Bronchus fibroblast of lung (primary cell): ENCODE data around the genes CALCOCO1 and COPZ1.

DNA sequence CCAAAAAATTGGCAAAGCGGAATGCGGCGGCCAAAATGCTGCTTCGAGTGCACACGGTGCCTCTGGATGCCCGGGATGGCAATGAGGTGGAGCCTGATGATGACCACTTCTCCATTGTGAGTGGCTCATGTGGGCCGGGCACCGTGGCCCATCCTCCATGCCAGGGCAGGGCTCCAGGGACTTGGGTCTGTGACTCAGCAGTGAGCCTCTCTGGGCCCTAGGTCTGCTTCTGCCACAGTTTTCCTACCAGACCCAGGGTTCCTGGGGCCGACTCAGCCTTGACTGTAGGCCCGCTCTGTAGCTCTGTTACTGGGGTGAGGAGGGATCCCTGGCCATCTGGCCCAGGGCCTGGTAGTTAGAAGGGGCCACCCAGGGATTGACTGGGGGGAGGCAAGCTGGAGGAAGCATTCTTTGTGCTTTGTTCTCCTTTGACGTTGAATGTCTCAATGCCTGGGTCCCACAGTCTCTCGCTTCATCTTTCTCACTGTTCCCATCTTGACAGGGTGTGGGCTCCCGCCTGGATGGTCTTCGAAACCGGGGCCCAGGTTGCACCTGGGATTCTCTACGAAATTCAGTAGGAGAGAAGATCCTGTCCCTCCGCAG lies 2.0 kb downstream of the NPFF start:
- RAMPAGE, long total RNA = no peak

- RAMPAGE, long total RNA = no peak
These were observed 31.2 kb upstream of the NPFF start for GRCh38 chr12:53538379-53538959.

DNA sequence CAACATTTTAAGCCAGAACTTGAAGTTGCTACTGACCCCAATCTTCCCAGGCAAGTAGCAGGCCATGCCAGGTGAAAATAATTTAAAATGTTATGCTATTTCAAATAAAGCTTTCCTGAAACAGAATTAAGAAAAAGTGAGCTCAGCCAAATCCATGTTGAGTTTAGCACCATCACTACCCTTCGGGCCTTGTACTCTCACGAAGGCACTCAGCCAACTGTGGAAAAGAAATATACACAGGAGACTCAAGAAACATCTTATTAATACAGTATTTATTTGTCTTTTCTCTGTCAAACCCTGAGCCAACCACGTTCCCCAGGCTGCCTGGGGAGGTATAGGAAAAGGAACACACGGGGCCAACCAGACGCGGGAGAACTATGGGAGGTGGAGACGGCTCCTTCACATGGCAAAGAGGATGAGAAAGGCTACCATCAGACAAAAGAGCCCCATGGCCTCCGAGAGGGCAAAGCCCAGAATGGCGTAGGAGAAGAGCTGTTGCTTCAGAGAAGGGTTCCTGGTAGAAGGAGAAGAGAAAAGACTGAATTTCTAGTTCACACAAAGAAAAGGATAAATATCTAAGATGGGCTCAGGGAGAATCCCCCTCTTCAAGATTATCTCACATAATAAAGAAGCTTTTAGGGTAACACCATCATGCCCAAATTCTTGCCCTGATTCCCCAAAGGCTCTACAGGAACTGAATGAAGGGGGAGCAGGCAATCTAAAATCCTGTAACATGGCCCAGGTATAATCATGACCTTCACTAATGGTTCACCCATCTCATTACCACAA lies 10.8 kb downstream of the ATP5MC2 start:
- RAMPAGE, long total RNA = no peak

DNA sequence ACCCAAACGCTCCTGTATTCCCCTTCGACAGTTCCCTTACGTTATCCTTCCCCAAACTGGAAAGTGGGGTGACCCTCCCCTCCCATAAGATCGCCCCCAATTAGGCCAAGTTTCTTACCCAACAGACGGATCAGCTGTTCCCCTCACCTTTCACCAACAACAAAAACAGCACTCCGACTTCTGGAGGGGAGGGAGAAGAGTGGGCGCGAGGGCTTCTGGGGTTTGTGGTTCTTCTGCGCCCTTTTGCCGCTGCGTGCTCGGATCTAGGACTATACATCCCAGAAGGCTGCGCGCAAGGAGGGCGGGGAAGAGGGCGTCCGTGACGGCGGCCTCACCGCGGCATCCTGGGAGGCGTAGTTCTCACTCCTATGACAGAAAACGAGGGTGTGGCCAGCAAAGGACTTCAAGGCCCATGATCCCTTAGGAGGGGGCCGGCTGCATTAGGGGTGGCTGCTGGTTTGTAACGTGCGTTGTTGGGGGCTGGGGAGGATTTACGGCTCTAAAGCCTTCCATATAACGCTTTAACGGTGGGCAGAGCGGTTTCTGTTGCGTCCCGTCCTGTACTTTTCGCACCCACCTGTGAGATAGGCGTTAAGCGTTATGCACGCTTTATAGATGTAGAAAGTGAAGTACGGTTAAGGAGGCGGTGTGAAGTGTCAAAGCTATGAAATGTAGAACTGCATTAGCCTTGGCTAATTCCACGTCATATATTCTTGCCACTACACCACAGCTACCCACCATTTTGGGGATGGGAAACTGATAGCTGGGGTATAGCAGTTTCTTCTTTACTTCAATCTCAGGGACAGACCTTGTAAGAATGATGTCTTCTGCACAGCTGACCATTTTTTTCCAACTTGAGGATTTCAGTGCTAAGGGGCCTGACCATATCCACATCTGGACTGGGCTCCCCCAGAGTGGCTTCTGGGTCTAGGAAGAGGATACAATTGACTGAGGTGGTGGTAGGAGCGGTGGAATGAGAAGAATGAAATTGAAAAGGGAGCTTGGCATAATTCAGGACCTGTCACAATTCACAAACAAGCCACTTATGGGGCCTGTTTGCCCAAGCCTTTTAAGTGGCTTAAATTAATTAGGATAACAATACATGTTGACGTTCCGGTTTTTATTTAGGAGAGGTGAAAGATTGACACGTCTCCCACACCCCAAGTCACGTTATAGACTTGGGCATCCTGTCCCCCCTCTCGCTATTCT lies at the start of gene CALCOCO1:
TSS of gene CALCOCO1 (minus strand) at position 167 of the 1,209 bp plus-strand sequence.
- RAMPAGE, long total RNA = no peak

GRCh38 chr12:53738478-53739515 lies 11.5 kb upstream of the CALCOCO1 start:
- RAMPAGE, long total RNA = no peak

- RAMPAGE, long total RNA = no peak
These were observed 964 bp downstream of the HOXC13 start for GRCh38 chr12:53939437-53940152.

DNA sequence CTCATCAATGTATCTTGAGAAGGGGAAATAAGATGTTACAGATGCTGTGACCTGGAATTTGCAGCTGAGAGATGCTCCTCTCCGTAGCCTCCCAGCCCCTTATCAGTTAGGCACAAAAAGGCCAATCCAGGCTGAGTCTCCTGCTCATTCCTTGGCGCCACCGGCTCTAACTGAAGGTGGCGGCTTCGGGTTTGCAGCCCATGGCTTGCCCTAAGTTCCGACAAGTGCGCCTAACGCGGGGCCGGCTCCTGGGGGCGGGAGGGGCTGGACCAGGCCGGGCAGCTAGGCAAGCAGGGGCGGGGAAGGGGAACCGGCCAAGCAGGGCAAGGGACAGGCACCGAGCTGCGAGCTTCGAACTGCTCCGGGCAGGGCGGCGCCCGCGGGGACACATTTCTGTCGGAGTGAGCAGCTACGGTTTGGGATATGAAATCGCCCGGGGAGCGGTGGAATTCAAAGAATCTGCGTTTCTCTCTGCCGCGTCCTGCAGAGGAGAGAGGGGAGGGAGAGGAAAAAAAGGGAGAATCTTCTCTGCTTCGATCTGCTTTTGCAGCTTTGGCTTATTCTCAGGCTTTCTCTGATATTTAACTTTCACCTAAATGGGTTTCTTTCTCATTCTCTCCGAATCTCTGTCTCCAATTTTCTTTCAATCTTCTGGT lies 1.7 kb upstream of the HOXC12 start:
- RAMPAGE, long total RNA = no peak

GRCh38 chr12:53961388-53962072 lies 6.8 kb downstream of the HOXC12 start:
- RAMPAGE, long total RNA = no peak

DNA sequence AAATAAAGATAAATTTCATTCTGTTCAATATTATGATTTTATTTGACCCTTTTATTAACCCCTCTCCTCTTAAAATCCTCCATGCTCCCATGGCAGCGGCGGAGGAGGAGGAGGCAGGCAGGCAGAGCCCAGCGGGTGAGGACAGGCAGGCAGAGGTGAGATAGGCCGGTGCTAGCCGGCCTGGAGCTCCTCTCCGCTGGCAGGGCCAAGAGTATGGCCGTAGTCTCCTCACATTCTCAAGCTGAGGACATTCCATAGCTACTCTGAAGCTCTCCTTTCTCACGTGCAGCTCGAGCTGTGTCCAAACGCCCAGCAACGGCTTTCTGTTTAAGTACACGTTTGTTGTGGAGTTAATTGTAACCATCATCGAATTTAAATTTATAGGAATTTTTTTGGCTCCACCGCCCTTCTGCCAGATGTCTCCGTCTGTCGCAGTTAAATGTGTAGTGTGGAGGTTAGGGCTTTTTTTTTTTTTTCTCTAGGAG lies 3.5 kb downstream of the HOXC11 start:
- RAMPAGE, long total RNA = no peak

DNA sequence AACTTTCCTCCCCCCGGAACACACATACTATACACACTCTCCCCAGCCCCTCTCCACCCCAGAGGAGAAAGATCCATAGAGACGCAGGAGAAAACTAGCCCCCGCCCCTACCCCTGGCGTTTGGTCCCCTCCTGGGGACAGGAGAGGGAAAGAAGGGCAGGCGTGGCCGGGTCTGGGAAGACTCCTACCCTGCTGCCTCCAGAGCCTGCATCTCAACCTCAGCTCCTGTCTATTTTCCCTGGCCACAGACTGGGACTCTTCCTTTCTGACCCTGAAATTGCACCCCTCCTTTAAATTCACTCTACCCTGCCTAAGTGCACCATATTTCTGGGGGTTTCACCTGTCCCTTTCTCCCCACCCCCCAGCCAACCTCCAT lies 1.6 kb upstream of the HOXC9 start:
- RAMPAGE, long total RNA = no peak

GRCh38 chr12:54003029-54003443 lies 3.1 kb downstream of the HOXC9 start:
- RAMPAGE, long total RNA = no peak

DNA sequence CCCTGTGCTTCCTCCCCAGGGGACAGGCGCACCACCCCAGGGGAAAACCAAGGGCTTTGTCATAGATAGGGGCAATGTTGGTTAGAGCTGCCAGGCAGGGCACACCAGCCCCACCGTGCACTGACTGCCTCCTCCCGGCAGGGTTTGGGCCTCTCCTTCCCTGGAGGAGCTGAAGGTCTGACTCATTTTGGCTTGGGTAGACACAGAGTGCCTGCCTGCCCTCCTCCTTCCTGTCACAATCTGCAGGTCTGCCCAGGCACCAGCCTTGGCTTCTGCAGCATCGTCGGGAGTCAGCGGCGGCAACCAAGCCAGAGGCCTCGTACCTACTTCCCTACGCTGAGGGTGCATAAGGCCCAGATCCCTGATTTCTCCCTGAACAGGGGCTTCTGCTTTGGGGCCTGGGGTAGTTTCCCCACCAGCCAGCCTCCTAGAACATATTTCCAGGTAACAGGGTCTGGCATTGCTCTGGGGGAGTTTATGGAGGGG lies 4.1 kb downstream of the HOXC5 start:
- RAMPAGE, long total RNA = no peak

- RAMPAGE, long total RNA = no peak
These were observed 54.8 kb downstream of the SMUG1 start for GRCh38 chr12:54134094-54134371.

DNA sequence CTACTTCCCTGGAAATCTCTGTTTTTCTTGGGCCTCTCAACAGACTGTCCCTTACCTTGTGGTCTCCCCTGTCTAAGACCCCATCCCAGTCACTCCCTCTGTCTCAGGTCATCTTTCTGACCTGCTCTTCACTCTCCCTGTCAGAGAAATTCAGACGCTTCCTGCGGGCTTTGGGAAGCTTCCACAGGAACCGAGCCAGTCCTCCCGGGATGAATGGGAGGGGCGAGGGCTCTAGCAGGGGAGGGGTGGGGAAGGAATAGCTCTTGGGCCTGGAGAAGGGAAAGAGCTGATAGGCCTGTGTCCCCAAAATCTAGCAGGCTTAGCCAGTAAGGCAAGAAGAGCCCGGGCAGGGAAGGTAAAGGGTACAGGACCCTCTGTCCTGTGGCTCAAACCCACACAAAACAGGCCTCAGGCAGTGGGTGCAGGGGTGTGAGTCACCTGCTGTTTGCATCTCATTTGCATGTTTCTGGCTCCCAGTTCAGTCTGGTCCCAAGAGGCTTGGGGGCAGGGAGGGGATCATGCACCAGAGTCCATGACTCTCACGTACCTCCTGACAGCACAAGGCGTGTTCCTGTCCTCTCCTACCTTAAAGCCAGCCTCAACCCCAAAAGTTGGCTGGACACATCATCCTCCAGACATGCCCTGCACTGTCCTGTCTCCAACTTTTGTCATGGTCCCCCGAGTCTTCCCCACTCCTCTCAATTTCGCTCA lies 8.7 kb upstream of the SMUG1 start:
- RAMPAGE, long total RNA = no peak

DNA sequence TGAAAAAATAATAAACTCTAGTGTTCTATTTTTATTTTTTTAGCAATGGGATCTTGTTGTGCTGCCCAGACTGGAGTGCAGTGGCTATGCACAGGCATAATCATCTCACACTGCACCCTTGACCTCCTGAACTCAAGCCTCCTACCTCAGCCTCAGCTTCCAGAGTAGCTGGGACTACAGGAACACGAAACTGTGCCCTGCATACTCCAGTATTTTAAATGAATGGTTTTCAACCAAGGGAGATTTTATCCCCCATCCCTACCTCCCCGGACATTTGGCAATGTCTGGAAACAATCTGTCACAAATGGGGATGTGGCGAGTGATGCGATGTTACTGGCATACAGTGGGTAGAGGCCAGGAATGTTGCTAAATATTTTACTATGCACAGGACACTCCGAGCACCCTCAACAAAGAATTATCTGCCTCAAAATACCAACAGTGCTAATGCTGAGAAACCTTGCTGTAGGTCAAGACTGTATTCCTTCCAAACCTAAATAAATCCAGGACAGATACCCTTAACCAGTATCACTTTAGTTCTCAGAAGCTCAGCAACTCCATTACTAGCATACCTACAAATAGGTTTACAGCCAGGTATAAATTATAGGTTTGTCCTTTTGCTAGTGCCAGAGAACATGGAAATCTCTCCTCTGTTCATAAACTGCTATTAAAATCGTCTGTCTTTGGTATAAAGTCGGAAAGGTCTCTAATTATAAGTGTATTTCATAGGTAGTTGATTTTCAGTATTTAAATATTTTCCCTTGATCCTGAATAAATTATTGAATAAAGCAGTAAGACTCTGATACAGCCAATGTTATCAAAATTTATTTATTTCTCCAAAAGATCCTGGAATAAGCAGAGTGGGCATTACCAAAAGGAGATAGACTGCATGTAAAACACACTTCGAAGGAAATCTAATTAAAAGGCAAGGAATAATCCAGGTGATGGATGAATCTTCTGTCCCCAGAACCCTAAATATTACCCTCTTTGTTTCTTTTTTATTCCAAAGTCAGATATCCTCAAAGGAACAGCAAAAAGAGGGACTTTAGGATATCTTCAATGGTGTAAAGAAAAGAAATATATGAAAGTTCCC lies 1.8 kb downstream of the CBX5 start:
- RAMPAGE, long total RNA = no peak

- RAMPAGE, long total RNA = no peak
These were observed 8.3 kb downstream of the NFE2 start for GRCh38 chr12:54292369-54293117.

- RAMPAGE, long total RNA = start-site peak on the plus strand at chr12:54325129-54325156, 2,949 and 1,123 reads in 2 replicates
These were observed at the start of gene COPZ1 for GRCh38 chr12:54325040-54325780. COPZ1 (plus strand) TSS chr12:54325131.

- RAMPAGE, long total RNA = no peak
These were observed 4.3 kb upstream of the GPR84 start for GRCh38 chr12:54368331-54369224.

GRCh38 chr12:54372280-54372755 lies 8.0 kb upstream of the GPR84 start:
- RAMPAGE, long total RNA = no peak

DNA sequence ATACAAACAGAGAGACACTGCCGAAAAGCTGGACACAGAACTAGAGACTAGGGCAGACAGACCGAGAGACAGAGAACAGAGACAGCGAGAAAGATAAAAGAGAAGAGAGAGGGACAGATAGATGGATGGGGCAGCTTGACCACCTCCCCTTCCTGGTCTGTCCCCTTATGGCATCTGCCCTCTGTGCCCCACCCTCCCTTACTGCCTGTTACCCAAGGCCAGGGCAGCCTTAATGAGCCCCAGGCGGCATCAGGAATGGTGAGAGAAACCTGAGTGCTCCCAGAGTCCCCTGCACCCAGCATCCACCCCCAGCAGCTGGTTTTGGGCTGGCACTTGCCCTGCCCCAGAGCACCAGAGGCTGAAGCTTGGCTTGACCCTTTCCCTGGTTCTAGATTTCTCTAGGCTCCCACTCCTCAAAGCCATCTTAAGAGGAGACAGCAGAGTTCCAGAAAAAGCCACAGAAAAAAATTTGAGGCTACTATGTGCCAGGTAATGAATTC lies 1.9 kb upstream of the ZNF385A start:
- RAMPAGE, long total RNA = no peak